Skeletal muscle cell (primary cell): ENCODE measurements around the genes DPAGT1 and USP2.

GRCh38 chr11:119093376-119093878 lies 1.8 kb downstream of the H2AX start:
- RRBS: 0% methylated on average over 1 of the region's 6 CpGs

- RRBS: 1% methylated on average over 14 of the region's 43 CpGs
Observed at GRCh38 chr11:119100786-119101985, at the start of gene DPAGT1. Gene DPAGT1 (minus strand): TSS chr11:119101853.

DNA sequence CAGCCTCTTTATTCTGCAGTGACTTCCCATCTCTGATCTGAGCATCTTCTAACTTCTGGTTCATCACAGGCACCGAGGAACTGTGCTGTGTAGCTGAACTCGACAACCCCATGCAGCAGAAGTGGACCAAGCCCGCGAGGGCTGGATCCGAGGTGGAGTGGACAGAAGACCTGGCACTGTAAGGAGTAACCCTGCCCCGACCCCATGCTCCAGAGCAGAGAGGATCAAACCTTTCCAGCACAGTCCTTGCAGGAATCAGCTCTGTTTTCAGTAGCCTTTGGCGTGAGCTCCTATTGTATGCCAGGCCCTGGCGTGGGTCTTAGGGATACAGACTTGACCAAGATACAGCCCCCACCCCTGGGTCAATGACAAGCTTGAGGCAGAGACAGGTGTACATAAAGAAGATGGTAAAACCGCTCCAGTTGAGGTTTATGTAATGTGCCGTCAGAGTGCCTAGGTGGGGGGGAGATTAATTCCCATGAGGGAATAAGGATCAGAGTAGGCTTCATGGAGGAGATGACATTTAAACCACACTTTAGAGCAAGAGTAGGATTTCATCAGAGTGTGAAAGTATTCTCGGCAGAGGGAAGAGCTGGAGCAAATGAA lies 4.4 kb downstream of the C2CD2L start:
- RRBS: no CpG with 5 or more reads among the region's 11 CpGs

DNA sequence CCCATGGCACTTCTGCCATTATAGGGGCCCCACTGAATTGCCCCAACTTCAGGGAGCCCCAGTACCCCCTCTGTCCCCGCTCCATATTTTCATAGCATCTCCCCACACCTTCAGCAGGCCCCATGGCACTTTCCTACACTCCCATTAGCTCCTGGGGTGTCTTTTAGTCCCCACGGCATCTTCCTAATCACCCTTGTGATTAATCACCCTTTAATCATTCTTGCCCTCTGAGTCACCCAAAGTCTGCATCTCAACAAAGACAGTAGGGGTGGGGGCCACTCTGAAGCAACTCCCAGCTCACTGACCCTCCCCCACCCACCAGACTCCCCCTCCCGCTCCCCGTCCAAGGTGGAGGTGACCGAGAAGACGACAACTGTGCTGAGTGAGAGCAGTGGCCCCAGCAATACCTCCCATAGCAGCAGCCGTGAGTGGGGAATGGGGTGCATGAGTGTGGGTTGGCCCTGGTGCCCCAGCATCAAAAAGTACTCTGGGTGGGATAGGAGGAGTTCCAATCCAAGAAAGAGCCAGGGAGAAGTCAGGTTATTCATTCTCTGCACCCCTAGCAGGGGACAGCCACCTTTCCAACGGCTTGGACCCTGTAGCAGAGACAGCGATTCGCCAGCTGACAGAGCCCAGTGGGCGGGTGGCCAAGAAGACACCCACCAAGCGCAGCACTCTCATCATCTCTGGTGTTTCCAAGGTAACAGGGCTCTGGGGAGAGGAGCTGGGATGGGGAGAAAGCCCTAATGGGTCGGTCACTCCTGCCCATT lies 6.3 kb downstream of the C2CD2L start:
- RRBS: no CpG with 5 or more reads among the region's 13 CpGs

- RRBS: no CpG with 5 or more reads among the region's 20 CpGs
Observed at GRCh38 chr11:119311999-119313055, 4.6 kb downstream of the MCAM start.

- RRBS: no CpG with 5 or more reads among the region's 10 CpGs
Observed at GRCh38 chr11:119360803-119361949, 14.7 kb upstream of the MFRP start.

- RRBS: no CpG with 5 or more reads among the region's 22 CpGs
Observed at GRCh38 chr11:119362342-119363331, 16.1 kb upstream of the MFRP start.

GRCh38 chr11:119364718-119365815 lies 16.4 kb downstream of the USP2 start:
- RRBS: no CpG with 5 or more reads among the region's 13 CpGs

DNA sequence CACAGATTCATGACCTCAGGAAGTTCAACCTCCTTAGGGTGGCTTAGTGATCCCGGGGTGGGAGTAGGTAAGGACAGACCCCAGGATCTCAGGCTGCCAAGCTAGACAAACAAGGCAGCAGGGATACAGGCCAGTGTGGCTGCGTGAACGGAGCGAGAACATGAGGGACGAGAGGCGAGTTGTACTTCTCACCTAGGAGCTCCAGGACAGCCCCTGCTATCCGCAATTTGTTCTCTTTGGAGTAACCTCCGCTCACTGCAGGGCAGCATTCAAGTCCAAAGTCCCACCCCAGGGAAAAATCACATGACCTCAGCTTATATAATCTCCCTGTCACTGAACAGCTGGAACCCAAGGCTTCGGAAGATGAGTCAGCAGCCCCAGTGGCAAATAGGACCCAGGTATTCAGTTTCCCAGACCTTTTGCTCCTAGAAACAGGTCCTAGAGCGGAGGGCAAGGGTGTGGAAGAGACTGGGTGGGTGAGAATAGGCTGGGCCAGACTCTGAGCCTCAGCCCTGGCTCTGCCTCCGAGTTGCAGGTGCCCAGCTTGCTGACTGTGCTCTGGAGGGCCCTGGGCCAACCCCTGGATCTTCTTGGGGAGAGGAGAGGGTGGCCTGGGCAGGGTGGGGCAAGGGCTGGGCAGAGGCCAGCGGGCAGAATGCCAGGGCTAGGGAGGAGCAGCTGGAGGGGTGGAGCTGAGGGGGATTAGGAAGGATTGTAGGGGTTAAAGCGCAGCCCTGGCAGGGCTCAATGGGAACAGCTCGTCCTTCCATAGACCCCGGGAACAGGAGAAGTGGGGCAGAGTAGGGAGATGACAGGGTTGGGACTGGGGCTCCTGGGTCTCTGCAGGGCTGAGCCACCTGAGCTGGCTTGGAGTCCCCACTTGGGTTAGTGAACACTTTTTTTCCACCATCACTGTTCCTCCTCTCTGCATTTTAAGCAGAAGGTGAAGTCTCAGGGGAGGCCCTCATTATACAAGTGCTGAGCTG lies 13.0 kb downstream of the USP2 start:
- RRBS: no CpG with 5 or more reads among the region's 15 CpGs

- RRBS: no CpG with 5 or more reads among the region's 7 CpGs
Observed at GRCh38 chr11:119374064-119374717, 7.3 kb downstream of the USP2 start.

GRCh38 chr11:119380864-119382264 lies at the start of gene USP2:
Gene USP2 (minus strand): TSS chr11:119381690.
- RRBS: 1% methylated on average over 29 of the region's 70 CpGs

- RRBS: no CpG with 5 or more reads among the region's 15 CpGs
Observed at GRCh38 chr11:119673712-119674376, 55.2 kb downstream of the NECTIN1 start.

- RRBS: 14% methylated on average over 1 of the region's 7 CpGs
Observed at GRCh38 chr11:119832589-119832955, 103.6 kb upstream of the NECTIN1 start.

DNA sequence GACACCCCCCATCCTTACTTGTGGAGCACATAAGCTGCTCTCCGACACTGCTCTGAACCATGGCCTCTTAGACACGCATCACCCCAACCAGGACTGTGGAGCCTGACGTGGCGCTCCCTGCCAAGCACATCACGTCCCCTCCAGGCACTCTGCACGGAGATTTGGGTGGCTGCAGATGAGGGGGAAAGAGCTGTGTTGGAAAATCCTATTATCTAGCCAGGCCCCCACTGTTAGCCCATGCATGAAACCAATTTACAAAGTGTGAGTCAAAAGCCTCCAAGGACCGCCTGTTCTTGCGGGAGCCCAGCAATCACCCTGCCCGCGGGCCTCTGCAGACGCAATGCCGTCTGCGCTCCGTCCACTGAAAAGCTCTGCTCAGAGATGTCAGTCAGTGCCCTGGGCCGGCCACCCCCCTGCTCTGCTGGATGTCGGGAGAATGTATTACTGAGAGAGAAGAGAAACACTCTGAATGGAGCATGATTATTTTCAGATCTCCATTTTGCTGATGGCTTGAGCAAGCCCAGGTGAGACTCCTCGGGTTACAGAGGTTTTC lies 163.4 kb upstream of the NECTIN1 start:
- RRBS: no CpG with 5 or more reads among the region's 17 CpGs

- RRBS: no CpG with 5 or more reads among the region's 15 CpGs
Observed at GRCh38 chr11:120123689-120124285, 14.1 kb downstream of the TRIM29 start.

- RRBS: no CpG with 5 or more reads among the region's 3 CpGs
Observed at GRCh38 chr11:120182766-120183227, 28.0 kb upstream of the OAF start.

DNA sequence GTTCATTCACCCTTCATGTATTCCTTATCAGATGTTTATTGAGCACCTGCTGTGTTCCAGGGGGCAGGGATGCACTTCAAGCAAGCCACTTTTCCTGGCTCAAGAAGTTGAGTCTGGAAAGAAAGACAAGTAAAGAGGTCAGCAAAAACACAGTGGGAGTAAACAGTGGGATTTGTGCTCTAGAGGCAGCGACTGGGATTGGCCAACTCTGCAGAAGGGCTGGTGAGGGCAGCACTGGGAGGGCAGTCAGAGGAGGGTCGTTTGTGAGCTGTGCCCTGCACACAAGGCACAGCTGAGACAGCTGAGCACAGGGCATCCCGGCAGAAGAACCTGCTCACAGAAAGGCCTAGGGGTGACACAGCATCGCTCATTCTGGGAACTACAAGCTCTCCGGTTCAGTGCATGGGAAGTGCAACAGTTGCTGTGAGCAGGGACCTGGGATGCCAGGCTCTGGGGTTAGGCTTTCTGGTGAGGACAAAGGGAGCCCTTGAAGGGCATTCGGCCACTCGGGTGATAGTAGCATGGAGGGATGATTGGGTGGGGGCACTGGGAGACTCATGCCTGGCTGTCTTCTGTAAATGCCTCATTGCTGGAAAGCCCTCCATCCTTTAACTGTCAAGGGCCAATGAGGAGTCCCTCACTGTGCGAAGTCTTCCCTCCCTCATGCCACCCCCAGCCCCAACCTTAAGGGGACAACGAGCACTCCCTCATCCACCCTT lies 9.7 kb downstream of the OAF start:
- RRBS: 82% methylated on average over 3 of the region's 9 CpGs

GRCh38 chr11:120245480-120245960 lies 5.6 kb downstream of the POU2F3 start:
- RRBS: no CpG with 5 or more reads among the region's 1 CpG

GRCh38 chr11:120337310-120337893 lies 1.2 kb downstream of the ARHGEF12 start:
- RRBS: no CpG with 5 or more reads among the region's 15 CpGs

- RRBS: no CpG with 5 or more reads among the region's 6 CpGs
Observed at GRCh38 chr11:120409763-120410540, 73.7 kb downstream of the ARHGEF12 start.